Hair follicle dermal papilla cell (primary cell): Measurements from ENCODE around the genes CMTM2, CBFB and EDC4.

DNA sequence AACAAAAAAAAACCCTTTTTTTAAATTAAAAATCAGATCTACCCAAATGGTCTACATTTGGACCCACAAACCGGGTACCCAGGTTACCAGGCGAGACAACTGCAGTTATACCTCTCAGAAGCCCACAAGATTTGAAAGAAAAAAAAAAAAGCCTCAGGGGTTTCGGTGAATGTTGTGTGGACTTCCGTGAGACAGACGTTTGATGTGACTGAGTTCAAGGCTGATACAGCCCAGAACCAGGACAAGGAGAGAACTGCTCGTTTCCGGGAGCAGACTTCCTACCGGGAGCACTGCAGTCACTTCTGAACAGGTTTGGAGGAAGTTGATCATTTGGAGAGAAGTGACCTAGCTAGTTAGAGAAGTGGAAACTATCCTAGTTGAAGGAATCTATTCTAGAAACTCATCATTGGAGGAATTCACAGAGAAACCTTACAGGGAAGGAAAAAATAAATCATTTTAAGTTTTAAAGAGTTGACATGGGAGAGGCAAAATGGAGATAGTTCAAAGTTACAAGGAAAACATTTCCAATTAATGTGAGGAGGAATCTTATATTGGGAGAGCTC lies 875 bp downstream of the CKLF start:
- CAGE, long polyA plus RNA = no peak

- CAGE, long polyA plus RNA = no peak
Measured at GRCh38 chr16:66579335-66579535, at the start of gene CMTM2. Gene CMTM2, plus strand, starts transcription at chr16:66579463.

DNA sequence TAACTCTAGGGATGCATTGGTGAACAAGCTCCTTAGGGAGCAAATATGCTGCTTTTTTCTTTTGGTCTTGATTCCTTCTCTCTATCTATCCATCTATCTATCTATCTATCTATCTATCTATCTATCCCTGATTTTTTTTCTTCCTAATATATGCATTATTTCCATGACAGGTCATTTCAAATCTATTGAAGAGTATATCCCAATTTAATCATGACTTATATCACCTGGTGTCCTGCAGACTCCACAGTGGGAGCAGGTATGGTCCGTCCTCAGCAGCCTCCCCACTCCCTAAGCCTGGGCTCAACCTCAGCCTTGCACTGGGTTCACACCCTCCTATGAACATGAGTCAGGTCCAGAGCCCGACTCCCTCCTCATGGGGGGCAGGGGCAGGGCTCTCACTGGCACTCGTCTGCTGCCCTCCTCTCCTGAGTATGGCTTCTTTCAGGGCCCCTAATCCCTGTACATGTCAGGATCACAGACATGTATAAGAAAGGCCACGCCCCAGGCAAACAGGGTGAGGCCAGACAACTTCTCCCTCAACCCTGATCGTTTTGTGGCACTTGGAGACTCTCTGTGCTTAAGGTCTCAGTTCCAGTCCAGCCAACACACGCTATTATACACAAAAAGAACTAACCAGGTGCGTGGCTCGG lies 45.0 kb downstream of the CMTM3 start:
- CAGE, long polyA plus RNA = no peak

DNA sequence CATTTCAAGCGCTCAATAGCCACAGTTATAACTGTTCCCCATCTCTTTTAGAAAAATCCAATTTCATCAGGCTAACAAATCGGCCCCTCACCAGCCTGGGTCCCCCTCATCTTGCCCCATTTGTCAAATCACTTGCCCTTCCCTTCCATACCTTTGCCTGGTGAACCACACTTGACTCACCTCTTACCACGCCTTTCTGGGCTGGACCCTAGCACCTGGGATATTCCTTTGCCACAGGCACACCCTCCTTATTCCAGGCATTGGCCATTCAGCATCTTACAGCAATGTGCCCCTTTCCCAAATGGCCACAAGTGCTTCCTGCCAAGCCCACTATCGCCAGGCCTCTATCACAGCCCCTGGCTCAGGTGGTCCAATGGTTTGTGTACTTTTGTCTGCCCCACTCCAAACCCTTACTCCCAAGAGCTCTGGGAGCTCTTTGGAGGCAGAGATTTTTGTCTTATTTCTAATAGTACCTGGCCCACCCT lies 14.8 kb downstream of the CMTM4 start:
- CAGE, long polyA plus RNA = no peak

DNA sequence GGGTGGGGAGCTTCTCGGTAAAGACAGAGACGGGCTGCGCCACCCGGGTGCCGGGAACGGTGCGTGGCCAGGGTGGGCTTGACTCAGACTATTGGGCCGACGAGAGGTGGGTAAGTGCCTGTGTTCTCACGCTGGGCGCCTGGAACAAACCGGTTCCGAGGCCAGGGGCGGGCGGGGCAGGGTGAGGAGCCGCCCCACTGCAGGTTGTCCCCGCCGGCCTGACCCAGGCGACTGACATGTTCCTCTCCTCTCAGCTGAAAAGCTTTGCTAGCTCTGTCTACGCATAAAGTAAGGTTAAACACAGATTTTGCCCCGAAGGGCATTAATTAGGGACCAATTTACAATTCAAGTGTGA lies 564 bp upstream of the CMTM4 start:
- CAGE, long polyA plus RNA = no peak

DNA sequence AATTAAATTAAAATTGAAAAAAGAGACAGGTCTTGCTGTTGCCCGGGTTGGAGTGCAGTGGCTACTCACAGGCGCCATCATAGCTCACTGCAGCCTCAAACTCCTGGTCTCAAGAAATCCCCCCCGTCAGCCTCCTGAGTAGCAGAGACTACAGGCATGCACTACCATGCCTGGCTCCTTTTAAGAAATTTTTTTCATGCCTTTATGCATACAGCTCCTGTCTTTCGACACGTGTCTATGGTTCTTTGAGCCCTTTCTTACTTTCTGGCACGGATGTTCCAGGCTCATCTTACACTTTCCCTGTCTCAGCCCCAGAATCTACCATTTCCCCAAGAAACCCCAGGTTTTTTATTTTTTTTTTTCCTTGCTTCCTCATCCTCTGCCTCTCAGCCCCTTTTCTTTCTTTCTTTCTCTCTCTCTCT lies 13.9 kb upstream of the CMTM4 start:
- CAGE, long polyA plus RNA = no peak

- CAGE, long polyA plus RNA = no peak
Measured at GRCh38 chr16:67028376-67029568, at the start of gene CBFB. Gene CBFB, plus strand, starts transcription at chr16:67029149.

- CAGE, long polyA plus RNA = no peak
Measured at GRCh38 chr16:67197764-67198575, 961 bp upstream of the ELMO3 start.

GRCh38 chr16:67233316-67234040 lies 6.5 kb downstream of the TMEM208 start:
- CAGE, long polyA plus RNA = no peak

DNA sequence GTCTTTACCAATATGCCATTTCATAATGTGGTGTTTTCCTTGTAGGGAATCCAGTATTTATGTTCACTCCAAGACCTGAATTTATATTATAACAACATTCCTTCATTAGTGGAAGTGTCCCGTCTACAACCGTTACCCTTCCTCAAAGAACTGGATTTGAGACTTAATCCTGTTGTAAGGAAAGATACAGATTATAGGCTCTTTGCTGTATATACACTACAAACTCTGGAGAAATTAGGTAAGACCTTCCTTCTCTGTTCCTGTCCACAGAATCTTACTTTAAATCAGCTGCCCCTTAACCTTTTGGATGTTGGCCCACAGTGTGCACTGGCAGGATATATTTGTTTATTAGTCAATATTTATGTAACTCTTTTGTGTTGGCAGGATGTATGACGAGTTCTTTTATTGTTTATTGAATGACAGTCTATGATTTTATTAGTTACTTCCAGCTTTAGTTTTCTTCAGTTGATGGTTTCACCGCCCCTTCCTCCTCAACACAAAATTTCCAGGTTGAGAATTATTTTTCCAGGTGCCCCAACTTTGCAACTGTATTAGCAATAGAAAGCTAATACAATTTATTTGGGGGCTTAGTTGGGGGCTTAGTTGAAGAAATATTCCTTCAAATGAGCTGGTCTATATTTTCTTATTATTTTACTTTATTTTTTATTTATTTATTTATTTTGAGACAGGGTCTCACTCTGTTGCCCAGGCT lies 19.8 kb downstream of the LRRC36 start:
- CAGE, long polyA plus RNA = no peak

DNA sequence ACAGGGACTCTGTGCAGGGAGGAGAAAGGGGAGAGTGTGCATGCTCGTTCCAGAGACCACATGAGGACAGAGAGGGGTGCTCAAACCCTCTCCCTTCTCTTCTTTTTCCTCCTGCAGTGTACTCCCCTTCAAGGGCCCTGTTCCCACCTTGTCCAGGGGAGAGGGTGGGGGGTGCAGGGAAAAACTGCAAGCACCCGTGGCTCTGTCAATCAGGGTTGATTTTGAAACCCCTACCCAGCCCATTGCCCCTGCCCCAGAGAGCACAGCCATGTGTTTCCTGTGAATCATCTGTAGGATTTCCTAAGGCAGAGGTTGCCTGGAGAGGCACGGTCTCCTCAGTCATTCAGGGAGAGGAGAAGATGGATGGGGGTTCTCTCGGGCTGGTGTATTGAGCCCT lies 3.3 kb upstream of the AGRP start:
- CAGE, long polyA plus RNA = no peak

DNA sequence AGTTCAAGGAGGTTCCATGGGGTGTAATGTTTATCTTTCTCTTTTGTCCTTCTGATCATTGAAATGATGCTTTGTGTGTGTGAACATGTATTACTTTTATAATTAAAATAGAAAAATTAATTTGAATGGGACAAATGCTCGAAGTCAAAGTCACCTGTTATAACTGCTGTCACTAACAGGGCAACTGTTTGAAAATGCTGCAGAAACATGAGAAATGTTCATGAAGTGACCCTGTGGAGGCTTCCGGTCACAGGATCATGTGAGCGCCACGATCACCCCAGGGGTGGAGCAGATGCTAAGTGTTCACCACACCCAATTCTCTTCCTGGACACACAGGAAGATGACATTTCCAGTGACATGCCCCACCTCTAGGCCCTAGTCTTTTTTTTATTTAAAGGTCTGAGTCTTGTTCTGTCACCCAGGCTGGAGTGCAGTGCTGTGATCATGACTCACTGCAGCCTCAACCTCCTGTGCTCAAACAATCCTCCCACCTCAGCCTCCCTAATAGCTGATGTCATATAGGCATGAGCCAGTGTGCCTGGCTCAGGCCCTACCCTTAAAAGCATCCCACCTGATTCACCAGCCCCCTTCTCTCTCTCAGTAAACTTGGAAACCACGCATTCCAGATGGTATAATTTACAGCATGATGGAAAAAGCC lies 21.0 kb upstream of the AGRP start:
- CAGE, long polyA plus RNA = no peak

- CAGE, long polyA plus RNA = no peak
Measured at GRCh38 chr16:67518428-67519157, 10.0 kb upstream of the RIPOR1 start.

GRCh38 chr16:67548565-67549142 lies 13.7 kb upstream of the CTCF start:
- CAGE, long polyA plus RNA = no peak

DNA sequence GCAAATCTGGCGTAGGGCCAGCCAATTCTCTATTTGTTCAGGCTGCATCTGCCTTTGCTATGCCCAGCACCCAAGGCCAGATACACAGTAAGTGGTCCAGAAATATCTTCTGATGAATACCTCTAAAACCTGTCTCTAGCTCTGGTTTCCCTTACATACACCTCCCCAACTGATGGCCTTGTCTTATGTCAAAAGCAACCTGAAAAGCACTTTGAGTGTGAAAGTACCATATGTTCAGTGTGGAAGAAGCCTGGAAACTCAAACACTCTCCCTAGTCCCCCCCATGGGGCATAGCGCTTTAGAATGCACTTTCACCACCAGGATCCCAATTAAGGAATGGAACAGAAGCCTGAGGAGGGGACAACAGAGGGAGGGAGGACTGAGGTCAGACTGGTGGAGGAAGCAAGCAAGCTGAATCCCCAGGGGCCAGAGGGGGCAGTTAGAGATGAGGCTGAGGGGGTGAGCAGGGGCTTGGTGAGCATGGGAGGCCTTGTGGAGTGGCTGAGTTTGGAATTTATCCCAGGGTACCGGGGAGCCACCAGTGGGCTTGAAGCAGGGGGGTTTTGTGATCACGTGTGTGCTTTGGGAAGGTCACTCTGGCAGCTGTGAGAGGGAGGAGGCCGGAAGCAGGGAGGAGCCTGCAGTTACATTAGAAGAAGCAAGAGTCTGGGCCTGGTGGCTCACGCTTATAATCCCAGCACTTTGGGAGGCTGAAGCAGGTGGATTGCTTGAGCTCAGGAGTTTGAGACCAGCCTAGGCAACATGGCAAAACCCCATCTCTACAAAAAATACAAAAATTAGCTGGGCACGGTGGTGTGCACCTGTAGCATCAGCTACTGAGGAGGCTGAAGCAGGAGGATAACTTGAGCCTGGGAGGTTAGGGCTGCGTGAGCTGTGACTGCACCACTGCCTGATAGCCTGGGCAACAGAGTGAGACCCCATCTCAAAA lies 9.9 kb upstream of the CTCF start:
- CAGE, long polyA plus RNA = no peak

DNA sequence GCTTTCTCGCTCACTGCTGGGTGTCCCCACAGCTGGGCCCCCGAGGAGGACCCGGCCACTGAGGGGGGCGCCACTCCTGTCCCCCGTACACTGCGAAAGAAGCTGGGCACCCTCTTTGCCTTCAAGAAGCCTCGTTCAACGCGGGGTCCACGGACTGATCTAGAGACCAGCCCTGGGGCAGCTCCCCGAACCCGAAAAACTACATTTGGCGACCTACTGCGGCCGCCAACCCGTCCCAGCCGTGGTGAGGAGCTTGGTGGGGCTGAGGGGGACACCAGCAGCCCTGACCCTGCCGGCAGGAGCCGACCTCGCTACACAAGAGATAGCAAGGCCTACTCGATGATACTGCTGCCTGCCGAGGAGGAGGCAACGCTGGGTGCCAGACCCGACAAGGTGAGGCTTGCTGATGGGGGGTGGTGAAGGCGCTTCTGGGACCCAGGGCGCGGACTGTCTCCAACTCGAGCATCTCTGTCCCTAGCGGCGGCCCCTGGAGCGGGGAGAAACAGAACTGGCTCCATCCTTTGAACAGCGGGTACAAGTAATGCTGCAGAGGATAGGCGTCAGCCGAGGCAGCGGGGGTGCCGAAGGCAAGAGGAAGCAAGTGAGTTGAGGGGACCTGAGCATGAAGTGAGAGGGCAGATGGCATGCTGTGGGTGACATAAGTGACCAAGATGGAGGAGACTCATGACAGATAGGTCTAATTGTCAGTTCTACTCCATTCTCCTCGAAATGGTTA lies 5.6 kb downstream of the ACD start:
- CAGE, long polyA plus RNA = no peak

DNA sequence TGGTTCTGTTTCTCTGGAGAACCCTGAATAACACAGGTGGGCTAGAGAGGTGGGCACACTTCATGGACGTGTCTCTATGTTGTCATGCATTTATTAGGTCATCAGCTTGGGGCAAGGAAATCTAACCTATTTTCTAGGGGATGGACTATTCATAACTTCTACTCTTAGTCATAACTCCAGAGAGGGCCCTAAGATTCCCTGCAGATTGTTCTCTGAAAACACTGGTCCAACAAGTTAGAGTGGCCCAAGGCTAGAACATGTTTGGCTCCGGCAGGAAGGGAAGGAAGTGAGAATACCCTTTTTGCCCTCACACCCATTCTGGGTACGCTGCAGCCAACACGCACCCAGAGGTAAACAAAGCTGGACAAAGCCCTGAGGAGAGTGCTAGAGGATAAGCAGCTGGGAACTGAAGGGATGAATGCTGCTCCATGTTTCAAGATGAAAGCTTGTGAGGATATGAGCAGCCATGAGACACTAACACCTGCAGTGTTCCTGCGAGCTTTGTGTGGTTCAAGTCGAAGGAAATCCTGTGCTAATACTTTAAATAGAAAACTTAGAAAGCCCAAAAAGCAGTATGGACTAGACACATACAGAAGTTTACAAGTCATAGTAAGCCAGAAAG lies 10.0 kb downstream of the C16orf86 start:
- CAGE, long polyA plus RNA = no peak

GRCh38 chr16:67697738-67698159 lies 21.4 kb downstream of the GFOD2 start:
- CAGE, long polyA plus RNA = no peak

DNA sequence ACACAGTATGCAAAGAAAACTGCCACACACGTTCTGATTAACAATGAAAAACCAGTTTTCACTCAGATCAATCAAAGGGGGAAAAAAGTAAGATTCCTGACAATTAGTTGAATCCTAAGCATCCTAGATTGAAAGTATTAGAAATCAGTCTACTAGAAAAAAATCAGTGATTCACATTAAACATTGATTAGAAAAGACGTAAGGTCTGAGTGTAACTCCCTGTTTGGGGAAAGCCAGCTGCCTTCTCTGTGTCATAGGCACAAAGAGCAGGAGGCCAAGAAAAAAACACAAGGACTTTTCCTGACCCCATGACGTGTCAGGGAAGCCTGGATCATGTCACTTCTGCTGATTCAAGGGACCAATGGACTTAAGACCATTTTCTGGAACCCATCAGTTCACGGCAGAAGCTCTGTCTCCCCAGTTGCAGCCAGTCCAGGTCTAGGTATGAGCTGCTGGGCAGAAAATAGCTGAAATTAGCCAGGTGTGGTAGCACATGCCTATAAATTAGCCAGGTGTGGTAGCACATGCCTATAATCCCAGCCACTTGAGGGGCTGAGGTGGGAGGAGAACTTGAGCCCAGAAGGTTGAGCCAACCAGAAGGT lies 36.0 kb downstream of the RANBP10 start:
- CAGE, long polyA plus RNA = no peak

GRCh38 chr16:67872416-67873484 lies at the start of gene EDC4:
Gene EDC4, plus strand, starts transcription at chr16:67873052.
- CAGE, long polyA plus RNA = no peak